Skin of body (tissue), 2 donors: Measurements from ENCODE around the genes PLEKHH2, DYNC2LI1 and SIX2.

DNA sequence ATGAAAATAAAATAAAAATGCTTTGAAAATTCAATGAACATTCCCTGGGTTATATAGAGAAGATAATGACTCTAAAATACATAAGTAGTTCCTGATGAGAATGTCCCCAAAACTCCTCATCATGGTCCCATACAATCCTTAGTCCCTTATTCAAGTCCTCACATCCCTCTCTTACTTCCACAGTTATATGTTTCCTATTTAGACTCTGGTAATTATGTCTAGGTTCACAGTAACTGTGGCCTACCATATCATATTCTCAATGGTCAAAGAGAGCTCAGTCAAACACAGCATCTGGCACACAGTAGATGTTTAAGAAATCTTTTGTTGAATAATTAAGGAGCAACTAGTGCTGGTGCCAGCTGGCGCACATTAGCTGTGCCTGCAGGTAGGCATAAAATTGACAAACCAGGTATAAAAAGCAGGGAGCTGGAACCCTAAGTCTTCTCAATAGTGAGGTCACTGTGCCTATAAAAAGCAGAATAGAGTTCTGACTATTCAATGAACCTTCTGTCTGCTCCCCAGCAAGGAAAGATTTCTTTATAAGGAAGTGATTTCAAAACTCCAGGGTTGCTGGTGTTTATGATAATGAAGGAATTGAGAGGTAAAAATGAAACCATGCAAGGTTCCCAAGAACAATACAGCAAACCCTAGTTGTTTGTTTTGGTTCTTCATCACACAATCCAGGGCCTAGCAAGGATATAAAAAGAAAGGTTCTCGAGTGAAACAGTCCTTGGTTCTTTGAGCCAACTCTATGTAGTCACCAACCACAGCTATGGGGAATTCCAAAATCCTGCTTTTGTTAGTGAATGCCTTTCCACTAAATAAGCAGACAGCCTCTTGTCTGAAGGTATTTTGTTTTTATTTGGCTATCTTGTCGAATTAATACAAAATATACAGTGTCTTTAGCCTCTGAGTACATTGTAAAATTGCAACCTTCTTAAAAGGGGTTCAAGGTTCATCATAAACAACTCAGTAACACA, 76.1 kb downstream of the THADA start:
- RAMPAGE, long total RNA = no peak

DNA sequence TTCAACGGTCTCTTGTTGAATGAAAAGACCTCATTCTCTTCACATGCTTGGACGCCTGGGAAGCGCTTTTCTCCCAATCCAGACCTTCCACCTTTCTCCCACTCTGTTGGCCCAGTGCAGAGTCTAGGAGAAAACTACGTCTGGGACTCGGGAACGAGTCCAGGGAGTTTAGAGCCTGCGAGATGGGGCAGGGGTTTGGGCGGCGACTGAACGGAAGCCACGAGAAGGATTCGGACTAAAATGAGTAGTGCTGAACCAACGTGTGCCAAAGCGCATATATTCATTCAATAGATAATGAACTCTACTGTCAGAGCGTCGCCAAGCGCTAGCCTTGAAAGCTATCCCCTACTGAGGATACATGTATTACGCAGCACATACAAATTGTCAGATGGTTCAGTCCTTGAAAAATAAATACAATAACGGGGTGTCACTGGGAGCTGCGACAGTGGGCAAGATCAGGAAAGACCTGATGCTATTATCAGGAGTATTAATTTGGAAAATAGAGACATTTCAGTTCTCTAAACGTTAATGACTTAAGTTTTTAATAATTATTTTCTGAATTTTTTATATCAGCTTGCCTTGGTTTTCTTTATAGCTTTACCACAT, 521 bp upstream of the THADA start:
- RAMPAGE, long total RNA = no peak

DNA sequence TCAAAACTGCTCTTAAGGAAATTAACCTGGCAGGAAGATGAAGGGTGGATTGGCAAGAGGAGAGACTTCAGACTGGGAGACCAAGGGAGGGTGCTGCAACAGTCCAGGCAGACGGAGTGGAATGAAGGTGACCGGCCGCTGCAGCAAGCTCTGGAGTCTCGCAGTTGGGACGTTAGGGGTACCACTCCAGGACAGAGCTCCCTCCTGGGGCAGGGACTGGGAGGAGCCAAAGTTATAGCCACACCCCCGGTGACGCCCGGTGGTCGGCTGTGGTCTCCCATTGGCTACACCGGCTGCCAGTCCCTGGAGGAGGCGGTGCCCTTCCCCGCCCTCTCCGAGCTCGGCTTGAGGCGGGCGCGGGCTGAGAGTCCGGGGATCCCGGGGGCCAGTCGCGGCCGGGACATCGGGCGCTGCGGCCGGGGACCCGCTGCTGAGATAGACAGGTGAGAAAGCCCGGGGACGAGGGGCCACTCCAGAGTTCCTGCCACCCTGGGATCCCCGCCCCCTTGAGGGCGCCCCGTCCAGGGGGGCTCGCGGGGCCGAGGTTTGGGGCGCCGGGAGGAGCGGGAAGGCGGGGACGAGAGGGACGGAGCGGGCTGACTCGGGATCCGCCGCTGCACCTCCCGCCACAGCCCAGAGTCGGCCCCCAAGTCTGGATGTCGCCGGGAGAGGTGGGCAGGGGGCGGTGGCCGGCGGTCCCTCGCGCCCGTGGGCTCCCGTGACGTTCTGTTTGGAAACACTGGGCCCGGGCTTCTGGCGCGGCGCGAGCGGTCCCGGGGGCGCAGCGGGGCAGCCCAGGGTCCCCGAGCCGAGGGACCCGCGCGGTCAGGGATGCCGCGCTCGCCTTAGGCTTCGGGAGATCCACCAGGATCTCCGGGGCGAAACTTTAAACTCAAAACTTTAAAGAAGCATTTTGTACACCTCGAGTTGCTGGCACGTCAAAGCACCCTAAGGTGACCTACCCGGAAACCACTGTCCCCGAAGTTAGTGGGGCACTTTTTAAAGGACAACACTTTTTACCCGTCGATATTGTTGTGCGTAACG, at the start of gene PLEKHH2:
PLEKHH2 (plus strand) TSS at position 324 of the 1,044 bp plus-strand sequence.
- RAMPAGE, long total RNA = no peak

GRCh38 chr2:43773667-43774659, at the start of gene DYNC2LI1:
DYNC2LI1 (plus strand) TSS chr2:43774039.
- RAMPAGE, long total RNA = no peak

DNA sequence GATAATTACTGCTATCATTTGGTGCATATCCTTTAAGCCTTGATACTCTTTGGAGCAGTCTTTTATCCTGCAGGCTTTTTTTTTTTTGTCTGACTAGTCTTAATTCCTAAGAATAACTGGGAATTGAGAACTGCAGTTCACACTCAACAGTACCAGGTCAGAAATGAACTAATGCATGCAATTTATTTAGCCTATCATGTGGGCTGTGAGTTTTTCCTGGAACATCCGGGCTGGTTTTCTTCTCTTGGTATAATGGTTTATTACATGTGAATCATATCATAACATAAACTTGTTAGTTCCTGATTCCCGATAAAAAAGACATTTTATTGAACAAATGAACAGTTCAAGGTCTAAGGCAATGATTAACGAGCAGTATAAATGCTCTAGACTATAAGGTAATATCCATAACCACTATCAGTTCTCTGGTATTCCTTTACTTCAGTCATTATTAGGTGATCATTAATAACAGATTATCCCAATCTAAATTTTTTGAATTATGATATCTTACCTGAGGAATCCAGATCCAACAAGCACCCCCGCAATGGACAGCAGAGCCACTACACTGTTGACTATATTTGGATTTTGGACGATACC, 19.1 kb downstream of the ABCG5 start:
- RAMPAGE, long total RNA = no peak

GRCh38 chr2:43825162-43825549, 13.5 kb downstream of the ABCG5 start:
- RAMPAGE, long total RNA = no peak

GRCh38 chr2:43933735-43934481, 61.9 kb downstream of the LRPPRC start:
- RAMPAGE, long total RNA = no peak

GRCh38 chr2:43993362-43994198, 2.2 kb downstream of the LRPPRC start:
- RAMPAGE, long total RNA = no peak

DNA sequence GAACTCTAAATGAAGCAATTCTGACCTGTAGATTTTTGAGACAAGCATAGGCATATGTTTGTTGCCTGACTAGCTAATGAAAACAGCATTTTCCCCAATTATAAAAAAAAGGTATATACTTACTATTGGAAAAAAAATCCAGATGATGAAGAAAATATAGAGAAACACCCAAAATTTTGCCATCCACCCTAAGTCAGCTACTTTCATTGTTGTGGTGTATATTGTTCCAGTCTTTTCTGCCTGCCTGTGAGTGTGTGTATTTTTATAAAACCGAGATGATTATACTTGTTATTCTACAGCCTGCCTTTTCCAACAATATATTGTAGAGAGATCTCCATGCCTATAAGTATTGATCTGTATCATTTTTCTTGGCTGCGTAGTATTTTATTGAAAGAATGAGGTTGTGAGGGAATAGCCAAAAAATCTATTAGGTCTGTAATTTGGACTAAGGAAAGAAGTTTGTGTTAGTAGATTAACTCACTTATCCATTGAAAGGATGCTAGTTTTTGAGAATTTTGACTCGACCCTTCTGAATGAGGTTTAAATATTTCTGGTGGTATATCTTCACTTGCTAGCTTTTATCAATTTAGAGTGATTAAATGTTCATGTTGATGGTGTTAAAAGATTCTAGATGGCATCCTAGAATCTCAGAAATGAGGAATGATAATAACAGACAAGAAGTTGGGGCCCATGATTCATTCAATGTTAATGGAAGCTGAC, 34.9 kb downstream of the PPM1B start:
- RAMPAGE, long total RNA = no peak

DNA sequence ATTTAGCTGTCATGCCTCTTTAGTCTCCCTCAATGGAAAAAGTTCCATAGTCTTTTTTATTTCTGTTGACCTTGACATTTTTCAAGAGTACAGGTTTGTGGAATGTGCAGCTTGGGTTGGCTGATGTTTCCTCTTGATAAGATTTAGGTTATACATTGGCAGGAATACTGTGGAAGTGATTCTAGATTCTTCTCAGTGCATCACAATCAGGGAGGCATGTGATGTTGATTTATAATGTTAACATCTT, 42.5 kb downstream of the PPM1B start:
- RAMPAGE, long total RNA = no peak

DNA sequence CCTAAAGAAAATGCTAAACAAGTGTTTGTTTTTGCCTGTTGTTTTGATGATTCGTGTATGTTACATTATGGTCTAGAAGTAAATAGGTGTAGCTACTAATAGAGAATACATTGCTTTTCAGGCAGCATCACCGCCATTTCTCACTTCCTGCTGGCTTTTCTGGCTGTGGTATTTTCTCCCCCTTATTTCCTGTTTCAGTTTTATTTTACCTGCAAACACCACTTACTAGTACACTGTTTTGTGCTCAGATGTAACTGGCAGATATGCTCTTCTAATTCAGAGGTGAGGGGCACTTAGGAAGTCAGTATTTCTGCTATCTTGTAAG, 38.1 kb upstream of the SLC3A1 start:
- RAMPAGE, long total RNA = no peak

DNA sequence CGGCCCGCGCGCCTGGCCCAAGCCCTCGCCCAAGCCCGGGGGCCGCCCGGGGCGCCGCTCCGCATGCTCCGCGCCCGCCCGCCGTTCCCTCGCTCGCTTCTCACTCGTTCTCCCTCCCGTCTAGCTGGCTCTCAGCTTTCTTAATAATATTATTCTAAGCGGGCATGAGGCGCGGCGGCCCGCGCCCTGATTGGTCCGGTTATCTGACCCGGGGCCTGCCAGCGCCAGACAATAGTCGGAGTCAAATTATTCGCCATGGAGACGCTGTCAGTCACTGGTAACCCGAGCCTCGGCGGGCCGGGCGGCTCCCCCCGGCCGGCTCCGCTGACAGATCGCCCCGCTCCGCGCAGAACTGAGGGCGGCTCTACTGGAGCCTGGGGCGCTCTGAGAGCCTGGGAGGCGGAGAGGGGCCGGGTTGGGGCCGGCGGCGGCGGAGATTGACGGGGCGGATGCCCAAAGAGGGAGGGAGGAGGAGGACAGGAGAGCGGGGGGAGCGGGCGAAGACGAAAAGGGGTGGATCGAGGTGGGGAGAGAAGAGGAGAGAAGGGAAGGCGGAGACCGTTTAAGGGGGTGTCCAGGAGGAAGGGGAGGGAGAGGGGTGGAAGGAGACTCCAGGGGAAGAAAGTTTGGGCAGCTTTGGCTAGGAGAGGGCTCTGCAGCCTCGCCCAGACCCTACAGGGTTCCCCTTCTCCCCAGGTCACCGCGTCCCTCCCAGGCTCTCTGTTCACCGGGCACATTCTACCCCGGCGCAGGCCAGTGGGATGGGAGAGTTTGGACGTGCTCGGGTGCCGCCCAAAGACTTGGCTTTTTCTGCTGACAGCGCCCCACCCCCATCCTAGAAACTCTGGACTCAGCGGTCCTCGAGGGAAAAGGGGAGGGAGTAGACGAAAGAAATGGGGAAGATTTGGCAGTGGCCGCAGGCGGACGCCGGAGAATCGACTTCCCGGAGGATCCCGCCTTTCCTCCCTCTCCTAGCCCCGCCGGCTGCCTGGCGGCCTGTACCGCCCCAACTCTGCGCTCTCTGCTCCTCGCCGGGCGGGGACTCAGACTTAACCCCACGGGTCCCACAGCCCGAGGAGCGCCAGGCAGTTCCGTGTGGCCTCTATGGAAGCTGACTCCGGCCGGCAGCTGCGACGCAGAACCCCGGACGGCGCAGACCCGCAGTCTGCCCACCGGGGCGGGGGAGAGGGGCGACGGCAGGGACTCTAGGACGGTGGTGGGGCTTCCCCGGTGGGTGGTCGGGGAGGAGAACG, at the start of gene SIX2:
SIX2 (minus strand) TSS at position 142 of the 1,253 bp plus-strand sequence.
- RAMPAGE, long total RNA = no peak

GRCh38 chr2:45459015-45459488, 152.0 kb downstream of the SRBD1 start:
- RAMPAGE, long total RNA = no peak

- RAMPAGE, long total RNA = no peak
Measured at GRCh38 chr2:45643484-45644109, 7.9 kb upstream of the PRKCE start.

- RAMPAGE, long total RNA = no peak
Measured at GRCh38 chr2:45650864-45651066, 710 bp upstream of the PRKCE start.

- RAMPAGE, long total RNA = no peak
Measured at GRCh38 chr2:45684510-45685406, 33.3 kb downstream of the PRKCE start.

DNA sequence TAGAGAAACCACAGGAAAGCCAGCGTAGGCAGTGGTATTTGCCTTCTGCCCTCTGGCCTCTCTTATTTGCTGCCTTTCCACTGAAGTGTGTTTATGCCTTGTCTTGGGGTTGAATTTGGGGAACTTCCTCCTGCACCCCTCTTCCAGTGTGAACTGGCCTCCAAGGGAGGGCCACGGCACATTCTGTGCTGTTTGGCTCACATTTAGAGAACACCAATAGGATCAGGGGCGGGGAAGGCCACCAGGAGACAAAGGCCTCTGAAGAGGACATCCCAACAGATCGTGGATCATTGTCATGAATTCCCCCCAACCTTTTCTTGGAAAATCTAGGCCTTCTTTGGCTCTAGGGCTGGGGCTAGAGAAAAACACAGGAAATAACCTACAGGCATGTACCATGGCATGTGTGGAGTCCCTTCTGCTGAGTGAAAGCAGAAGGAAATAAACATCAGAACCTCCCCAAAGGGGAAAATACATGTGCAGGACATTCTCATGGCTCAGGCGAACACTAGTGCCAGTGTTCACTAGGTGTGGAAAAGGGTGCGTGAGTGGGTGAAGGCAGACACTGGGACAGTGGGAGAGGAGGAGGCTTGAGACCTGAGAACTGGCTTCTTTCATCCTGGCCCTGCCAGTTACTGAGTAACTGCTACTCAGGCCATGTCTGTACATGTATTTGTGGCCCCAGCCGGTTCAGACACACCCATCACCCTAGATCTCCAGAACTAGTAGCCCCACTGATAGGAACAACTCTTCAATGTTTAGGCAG, 268.1 kb downstream of the PRKCE start:
- RAMPAGE, long total RNA = no peak

- RAMPAGE, long total RNA = no peak
Measured at GRCh38 chr2:45921027-45921523, 269.6 kb downstream of the PRKCE start.

- RAMPAGE, long total RNA = no peak
Measured at GRCh38 chr2:46164017-46164699, 133.0 kb upstream of the EPAS1 start.

- RAMPAGE, long total RNA = no peak
Measured at GRCh38 chr2:46259278-46259900, 37.8 kb upstream of the EPAS1 start.